GM23338 (cell line): ENCODE measurements around a stretch of chr4.

DNA sequence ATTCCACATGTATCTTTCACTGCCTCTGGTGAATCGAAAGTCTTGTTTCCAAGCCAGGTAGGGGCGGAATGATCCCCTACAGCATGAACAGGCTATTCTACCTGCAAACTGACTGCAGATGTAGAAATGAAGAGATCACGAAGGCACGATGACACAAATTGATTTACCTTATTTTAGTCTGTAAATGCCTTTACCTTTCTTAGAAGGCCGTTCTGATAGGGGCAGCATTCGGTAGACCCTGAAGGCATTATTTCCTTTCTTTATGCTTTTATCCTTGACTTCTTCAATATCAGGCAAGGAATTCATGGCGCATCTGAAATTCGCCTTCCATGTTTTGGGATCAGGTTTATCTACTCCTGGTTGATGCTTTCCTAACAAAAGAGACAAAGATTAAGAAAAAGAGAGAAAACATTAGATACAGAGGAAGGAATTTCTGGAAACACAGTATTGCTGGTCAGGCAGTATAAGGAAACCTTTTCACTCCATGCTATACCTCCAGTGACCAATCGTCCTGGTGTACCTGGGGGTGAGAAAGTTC lies 55.9 kb downstream of the IRF2 start:
- PRO-cap: no peak
- RAMPAGE, long total RNA: no peak

DNA sequence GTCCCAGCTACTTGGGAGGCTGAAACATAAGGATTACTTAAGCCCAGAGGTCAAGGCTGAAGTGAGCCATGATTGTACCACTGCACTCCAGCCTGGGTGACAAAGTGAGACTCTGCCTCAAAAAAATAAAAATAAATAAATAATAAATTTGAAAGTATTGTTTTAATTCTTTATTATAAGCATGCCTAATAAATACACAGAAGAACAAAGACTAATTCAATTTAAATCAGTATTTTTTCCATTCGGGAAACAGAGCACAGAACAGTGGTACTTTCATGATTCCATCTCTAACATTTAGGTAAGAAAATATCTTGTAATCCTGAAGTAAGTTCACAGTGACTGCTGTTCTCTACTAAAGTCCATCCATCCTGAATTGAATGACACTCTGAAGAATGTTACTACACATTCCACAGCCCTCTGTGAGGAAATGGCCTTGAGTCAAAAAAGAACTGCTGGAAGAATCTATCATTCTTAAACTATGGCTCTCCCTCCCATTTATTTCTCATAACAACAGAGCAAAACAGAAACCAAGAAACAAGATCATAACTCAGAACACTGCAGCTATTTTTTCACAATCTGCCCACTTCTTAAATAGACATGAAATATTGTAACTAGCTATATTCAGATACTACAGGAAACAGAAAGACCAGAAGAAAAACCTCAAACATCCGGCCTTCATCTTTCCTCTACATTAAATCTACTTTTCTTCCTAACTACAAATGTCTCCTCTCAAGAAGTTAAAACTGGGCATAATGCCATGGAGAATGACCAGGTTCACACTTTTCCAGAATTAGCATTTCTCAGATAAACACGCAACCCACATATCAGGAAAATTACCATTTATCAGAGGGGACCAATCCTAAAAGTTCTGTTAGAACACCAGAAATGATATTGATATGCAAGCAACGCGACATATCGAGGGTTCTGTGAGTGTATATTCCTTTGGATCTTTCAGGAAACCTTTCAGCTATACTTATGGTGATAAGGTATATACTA lies 60.1 kb upstream of the IRF2 start:
- PRO-cap: no peak
- RAMPAGE, long total RNA: no peak

- PRO-cap: bidirectional peak, plus-strand start at chr4:184746738, minus-strand start at chr4:184746658
- RAMPAGE, long total RNA: no peak
These were observed 12.5 kb upstream of the CENPU start for GRCh38 chr4:184746271-184746923.

GRCh38 chr4:184751624-184752109 lies 17.8 kb upstream of the CENPU start:
- PRO-cap: no peak
- RAMPAGE, long total RNA: no peak

- PRO-cap: no peak
- RAMPAGE, long total RNA: no peak
These were observed 27.1 kb upstream of the CENPU start for GRCh38 chr4:184760991-184761350.

GRCh38 chr4:184802447-184803239 lies 23.1 kb downstream of the ACSL1 start:
- PRO-cap: no peak
- RAMPAGE, long total RNA: no peak

GRCh38 chr4:184822935-184823581 lies 2.7 kb downstream of the ACSL1 start:
- PRO-cap: no peak
- RAMPAGE, long total RNA: no peak

DNA sequence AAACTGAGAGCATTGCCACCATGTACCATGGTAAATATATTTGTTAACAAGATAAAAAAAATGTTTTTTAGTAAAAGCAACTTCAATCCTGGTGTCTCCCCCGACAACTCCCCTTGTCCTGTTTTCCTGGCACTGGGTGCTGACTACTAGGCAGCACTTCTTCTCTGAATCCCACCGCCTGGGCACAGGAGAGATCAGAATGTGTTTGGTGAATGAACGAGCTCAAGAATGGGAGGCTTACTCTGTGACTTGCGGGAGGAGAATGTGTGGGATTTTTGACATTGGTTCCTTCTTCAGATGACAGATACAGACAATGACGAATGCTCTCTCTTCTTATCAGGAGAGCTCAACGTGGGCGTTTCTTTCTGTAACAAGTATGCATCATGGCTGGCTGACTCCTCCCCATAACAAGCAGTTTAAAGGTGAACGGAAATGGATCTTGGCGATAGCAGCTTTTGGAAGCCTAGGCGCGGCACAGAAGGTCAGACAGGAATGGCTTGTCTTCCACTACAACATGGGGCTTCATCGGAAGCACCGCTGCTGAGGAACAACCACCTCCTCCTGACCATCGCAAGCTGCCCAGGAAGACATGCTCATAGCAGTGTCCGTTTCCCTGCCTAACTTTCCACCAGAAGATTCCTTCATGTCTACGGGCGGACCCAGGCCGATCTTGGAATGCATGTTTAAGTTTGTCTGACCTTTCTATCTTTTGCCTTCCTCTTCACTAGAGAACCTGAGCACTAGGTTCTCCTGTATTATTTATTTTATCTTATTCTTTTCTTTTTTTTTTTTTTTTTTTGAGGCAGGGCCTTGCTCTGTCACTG lies 18.2 kb upstream of the ACSL1 start:
- PRO-cap: no peak
- RAMPAGE, long total RNA: no peak

GRCh38 chr4:184849145-184849865 lies 23.5 kb upstream of the ACSL1 start:
- PRO-cap: no peak
- RAMPAGE, long total RNA: no peak

DNA sequence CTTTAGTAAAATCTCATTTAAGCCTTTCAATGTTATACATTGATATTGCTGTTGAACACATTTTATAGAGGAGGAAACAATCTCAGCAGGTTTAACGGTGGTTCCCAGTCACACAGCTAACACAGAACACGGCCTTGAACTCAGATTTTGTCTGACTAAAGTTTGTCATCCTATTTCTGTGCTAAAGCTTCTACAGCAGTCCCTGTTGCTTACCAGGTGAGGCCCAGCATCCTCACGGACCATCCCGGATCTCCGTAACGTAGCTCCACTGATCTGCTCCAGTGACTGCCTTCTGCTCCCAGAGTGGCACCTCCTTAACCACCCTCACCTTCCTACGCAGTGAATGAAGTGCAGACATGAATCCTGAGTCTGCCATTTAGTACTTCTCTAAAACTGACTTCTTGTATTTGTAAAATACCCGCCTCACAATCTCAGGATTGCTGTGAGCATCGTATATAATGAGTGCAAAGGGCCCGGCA lies 27.6 kb upstream of the ACSL1 start:
- PRO-cap: no peak
- RAMPAGE, long total RNA: no peak

GRCh38 chr4:184896899-184897693 lies 71.3 kb upstream of the ACSL1 start:
- PRO-cap: no peak
- RAMPAGE, long total RNA: no peak

DNA sequence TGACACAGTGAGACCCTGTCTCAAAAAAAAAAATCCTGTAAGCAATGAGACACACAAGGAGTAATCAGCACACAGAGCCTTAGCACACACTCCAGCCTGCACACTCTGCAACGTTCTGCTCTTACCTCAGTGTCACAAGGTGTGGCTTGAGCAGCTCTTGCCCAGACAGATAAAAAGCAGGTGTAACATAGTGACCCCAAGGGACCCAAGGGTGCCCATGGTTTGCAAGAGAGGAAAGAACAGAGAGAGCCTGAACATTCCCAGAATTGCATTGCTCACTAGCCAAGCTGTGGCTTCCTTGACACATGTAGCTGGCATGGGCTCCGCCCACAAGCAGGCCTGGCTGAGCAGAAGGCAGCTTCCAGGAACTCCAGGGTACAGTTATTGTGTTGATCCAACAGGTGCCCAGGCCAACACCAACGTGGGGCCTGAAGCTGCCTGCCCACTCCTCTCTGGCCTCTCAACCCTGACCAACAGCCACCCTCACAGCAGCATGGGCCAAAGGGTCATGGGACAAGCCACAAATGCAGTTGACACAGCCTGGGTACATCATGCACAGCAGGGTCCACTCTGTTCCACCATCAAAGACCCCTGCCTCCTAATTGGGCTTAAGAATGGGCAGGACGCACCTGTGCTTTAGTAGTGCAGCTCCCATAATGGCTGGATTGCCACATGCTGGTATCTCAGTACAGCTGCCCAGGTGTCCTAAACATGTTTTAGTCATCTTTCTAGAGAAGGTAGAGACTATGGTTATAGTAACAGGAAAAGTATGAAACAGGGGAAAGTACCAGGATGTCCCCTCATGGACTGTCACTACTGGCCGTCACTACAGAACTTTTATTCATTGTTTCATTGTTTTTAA lies 73.6 kb upstream of the ACSL1 start:
- PRO-cap: no peak
- RAMPAGE, long total RNA: no peak

DNA sequence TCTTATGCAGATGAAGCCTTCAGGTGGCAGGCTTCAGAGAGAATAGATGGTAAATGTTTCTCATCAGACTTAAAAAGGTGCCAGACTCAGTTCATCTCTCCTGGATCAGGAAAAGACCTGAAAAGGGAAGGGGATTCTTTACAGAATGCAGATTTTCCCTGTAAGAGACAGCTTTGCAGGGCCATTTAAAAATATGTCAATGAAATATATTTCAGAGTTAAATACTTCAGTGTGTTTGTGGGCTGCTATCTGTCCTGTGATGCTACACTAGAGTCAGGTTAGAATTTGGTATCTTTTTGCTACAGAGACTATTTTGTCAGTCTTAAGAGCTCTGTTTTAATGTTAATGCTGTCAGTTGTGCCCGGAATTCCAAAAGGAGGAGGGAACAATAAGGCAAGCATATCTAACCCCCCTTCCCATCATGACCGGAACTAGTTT lies 35.0 kb upstream of the SLC25A4 start:
- PRO-cap: no peak
- RAMPAGE, long total RNA: no peak

DNA sequence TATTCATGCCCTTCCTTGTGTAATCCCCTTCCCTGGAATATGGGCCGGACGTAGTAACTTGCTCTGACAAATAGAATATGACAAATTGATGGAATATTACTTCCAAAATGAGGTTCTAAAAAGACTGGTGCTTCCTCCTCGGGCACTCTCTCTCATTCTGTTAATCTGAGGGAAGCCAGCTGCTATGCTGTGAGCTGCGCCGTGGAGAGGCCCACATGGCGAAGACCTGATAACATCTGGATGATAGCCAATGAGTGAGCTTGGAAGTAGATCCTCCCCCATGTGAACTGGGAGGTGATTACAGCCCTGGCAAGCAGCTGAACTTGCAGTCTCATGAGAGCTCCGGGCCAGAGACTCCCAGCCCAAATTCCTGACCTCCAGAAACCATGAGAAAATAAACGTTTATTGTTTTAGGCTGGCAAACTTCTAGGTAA lies 27.2 kb upstream of the SLC25A4 start:
- PRO-cap: bidirectional peak, plus-strand start at position 334 of the sequence, minus-strand start at position 159 of the sequence
- RAMPAGE, long total RNA: no peak

DNA sequence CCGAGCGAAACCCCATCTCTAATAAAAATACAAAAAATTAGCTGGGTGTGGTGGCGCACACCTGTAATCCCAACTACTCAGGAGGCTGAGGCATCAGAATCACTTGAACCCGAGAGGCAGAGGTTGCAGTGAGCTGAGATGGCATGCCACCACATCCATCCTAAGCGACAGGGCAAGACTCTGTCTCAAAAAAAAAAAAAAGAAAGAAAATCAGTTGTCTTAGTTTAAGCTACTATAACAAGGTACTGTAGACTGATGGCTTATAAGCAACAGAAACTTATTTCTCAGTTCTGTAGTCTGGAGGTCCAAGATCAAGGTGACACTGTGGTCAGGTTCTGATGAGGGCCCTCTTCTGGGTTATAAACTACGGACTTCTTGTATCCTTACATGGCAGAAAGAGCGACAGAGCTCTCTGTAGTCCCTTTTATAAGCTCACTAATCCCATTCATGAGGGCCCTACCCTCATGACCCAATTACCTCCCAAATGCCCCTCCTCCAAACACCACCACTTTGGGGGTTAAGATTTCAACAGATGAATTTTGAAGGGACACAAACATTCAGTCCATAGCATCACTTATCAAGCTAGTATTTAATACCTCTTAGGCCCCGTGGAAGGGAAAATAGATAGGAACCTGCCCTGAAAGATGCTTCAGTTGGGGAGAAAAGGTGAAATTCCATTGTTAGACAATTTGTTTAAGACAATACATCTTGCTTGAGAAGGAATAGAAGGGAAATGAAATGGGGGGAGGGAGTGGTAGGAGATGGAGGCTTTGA lies 4.9 kb downstream of the SLC25A4 start:
- PRO-cap: no peak
- RAMPAGE, long total RNA: no peak

DNA sequence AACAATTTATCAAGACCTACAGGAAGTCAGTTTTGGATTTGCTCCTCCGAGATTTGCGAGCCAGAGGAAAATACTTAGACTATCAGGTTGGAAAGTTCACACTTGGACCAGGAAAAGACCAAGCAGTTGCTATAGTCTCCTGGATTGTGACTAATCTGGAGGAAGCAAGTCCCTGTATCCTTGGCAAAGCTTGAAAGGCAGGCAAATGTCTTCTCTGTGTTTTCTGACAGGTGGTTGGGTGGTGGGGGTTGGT lies 5.5 kb downstream of the SLC25A4 start:
- PRO-cap: no peak
- RAMPAGE, long total RNA: no peak

DNA sequence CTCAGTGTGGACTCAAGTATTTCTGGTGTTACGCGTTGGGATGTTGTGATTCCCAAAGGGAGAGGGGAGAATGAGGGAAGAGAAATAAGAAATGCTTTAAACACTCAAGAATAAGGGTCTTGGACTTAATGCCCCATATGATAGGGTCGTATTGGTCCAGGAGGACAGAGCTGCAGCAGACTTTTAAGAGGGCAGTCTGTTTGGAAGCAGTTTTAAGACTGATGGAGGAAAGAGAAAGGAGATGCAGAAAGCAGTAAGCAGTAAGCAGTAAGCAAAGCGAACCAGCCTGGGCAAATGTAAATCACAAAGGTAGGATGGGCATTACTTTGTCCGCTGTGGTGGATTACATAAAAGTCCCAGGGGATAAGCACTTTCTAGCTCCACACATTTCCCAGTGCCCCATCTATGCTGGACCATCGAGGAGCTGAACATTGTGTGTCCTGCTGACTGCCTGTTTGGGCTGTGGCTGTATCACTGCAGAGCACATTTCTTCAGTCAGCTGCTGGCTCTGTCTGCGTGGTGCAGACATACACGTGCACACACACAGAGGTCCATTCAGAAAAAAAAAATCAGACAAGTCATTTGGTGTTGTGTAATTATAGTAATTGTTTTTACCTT lies 867 bp upstream of the PDLIM3 start:
- PRO-cap: no peak
- RAMPAGE, long total RNA: no peak

DNA sequence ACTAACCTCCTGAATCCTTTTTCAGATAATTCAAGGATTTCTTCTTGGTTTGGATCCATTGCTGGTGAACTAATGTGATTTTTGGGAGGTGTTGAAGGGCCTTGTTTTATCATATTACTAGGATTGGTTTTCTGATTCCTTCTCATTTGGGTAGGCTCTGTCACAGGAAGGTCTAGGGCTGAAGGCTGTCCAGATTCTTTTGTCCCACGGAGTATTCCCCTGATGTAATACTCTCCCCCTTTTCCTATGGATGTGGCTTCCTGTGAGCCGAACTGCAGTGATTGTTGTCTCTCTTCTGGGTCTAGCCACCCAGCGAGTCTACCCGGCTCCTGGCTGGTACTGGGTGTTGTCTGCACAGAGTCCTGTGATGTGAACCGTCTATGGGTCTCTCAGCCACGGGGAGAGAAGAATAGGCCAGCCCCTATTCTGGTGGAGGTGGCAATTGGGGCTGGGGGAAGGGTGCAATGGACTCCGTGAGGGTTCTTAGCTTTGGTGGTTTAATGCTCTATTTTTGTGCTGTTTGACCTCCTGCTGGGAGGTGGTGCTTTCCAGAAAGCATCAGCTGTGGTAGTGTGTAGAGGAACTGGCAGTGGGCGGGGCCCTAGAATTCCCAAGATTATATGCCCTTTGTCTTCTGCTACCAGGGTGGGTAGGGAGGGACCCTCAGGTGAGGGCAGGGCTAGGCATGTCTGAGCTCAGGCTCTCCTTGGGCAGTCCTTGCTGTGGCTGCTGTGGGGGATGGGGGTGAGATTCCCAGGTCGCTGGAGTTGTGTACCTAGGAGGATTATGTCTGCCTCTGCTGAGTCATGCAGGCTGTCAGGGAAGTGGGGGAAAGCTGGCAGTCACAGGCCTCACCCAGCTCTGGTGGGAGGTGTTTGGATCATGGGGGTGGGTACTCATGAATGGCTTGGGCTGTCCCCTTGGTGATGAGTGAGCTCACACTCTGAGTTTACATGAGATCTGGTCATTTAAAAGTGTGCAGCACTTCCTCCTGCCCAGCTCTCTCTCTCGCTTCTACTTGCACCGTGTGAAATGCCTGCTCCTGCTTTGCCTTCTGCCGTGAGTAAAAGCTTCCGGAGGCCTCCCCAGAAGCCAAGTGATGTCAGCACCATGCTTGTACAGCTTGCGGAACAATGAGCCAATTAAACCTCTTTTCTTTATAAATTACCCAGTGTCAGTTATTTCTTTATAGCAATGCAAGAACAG lies 24.3 kb upstream of the PDLIM3 start:
- PRO-cap: no peak
- RAMPAGE, long total RNA: no peak

DNA sequence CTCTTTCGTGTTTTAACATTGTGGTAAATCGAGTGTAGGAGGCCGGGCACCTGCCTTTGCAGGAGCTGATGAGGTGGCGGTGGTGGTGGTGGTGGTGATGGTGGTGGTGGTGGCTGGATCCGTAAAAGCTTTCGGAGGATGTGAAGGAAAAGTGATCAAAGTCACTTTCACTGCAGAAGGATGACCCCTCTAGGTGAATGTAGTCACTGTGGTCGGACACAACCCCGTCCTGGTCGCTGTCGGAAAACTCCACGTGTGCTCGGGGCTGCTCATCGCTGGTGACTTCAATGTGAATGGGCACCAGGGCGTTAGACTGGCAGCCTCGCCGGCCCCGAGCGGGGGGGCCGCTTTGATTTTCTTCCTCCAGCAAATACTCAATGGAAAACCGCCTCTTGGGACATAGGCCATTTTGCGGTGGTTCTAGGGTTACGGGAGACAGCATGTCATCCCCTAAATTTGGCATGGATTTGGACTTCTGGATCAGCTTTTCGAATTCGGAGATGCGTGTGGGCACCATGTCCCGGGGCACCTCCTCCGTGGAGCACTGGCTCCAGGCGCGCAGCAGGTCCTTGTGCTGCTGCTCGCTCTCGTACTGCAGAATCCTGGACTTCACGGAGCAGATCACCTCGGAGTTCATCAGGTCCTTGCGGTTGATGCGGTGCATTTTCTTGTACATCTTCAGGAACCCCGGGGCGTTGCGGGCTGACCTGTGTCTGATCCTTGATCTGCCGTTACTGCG lies 88.2 kb upstream of the PDLIM3 start:
- PRO-cap: no peak
- RAMPAGE, long total RNA: no peak

- PRO-cap: no peak
- RAMPAGE, long total RNA: no peak
These were observed 118.9 kb downstream of the SORBS2 start for GRCh38 chr4:185693080-185693424.